Myometrial cell (primary cell): ENCODE measurements around a stretch of chr2.

DNA sequence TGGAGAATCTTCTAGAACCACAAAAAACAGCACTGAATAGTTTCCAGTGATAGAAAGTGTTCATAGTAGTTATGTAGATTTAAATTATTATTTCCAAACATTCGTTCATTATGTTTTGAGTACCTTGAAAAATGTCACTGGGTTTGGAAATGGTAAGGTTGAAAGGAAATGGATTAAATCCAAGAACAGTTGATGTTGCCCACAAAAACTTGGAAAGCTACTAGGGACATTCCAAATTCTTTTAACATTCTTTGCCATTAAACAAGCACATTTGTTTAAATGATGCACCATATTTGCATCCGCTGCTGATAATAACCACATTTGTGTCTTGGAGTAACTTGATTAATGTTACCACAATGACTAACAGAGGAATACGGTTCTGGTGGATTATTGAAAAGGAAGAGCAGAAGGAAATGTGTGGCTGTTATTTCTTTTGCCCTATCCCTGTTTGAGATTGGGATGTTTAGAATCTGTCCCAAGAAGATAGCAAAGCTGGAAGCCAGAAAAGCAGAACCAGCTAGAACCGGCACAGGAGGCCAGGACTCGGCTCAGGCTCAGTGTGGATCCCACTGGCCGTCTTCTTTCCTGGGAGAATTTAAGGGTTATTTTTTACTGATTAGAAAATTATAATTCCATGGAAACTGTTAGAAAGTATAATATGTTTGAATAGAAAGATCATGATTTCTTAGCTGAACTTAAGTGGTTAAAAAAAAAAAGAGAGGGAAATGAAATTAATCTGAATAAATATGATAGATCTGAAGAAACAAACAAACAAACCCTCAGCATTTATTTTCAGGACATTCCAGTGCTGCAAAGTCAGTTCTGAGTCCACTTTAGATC, 39.1 kb upstream of the RASGRP3 start:
- RAMPAGE, long total RNA, result no peak

GRCh38 chr2:33477283-33478095, 1.0 kb downstream of the RASGRP3 start:
- RAMPAGE, long total RNA, result no peak

- RAMPAGE, long total RNA, result no peak
Measured at GRCh38 chr2:34254381-34255047, 655.4 kb upstream of the FAM98A start.

DNA sequence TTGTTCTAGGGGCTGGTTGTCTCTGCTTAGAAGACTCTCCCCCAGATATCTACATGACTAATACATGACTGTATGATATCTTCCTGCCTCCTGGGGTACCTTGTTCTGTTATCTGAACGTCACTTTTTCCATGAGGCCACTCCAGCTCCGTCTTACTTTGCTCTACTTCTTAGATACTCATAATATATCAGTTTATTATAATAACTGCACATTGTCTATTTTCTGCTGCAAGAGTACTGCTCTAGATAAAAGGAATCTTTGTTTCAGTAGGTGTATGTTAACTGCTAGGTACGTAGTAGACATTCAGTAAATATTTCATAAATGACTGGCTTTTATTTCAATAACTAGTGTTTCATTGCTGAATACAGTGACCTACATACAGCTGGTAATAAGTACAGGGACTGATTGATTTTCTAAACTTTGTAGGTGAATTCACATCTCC, 791.7 kb upstream of the FAM98A start:
- RAMPAGE, long total RNA, result no peak

DNA sequence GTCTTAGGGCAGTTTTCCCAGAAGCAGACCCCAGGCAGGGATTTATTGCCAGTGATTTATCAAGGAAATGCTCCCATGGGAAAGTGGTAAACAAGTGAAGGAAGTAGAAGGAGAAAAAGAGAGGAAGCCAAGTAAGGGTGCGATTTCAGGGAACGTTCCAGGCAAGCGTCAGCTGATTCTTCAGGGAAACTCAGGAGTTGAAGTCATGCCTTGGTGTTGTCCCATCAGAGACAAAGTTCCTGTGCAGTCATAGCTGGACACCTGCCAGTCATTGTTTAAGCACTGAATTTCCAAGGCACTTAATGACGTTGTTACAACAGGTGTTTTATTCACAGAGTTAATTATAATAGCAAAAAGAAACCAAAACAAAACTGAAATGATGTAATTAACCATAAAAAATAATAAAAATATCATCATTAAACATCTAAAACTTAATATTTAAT, 381.8 kb upstream of the CRIM1 start:
- RAMPAGE, long total RNA, result no peak

GRCh38 chr2:36084685-36085214, 270.8 kb upstream of the CRIM1 start:
- RAMPAGE, long total RNA, result no peak

DNA sequence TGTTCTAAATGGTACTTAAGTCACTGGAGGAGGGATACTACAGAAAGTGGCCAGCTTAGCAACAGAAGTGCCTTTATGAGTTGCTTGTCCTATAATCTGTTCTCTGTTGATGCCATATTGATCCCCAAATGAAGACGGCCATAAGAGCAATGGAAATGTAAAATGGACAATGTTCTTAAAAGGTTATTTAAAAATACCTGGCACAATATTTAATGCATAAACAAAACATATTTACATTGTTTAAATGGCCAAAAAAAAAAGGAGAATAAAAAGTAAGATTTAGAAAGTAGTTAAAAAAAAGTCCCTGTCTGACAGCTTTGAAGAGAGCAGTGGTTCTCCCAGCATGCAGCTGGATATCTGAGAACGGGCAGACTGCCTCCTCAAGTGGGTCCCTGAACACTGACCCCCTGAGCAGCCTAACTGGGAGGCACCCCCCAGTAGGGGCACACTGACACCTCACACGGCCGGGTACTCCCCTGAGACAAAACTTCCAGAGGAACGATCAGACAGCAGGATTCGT, 258.2 kb upstream of the CRIM1 start:
- RAMPAGE, long total RNA, result no peak

DNA sequence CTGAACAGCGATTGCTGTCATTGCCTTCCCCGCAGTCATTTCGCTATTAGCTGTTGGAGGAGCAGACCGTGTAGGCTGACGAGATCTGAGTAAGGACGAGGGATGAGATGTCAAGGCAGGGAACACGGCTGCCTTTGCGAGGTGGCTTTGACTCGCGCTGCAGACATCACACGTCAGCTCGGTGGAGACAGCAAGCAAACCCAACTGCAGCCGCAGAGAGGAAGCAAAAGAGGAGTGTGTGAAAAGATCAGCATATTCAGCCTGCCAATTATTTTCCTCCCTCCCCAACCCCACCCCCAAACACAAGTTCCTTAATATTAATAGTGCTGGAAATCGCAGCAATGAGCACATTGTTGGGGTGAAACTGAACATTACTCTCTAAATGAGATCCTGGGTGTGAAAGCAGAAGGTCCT, 115.1 kb upstream of the CRIM1 start:
- RAMPAGE, long total RNA, result no peak

GRCh38 chr2:36364807-36365457, 9.4 kb downstream of the CRIM1 start:
- RAMPAGE, long total RNA, result no peak

GRCh38 chr2:36367228-36367825, 11.7 kb downstream of the CRIM1 start:
- RAMPAGE, long total RNA, result no peak

DNA sequence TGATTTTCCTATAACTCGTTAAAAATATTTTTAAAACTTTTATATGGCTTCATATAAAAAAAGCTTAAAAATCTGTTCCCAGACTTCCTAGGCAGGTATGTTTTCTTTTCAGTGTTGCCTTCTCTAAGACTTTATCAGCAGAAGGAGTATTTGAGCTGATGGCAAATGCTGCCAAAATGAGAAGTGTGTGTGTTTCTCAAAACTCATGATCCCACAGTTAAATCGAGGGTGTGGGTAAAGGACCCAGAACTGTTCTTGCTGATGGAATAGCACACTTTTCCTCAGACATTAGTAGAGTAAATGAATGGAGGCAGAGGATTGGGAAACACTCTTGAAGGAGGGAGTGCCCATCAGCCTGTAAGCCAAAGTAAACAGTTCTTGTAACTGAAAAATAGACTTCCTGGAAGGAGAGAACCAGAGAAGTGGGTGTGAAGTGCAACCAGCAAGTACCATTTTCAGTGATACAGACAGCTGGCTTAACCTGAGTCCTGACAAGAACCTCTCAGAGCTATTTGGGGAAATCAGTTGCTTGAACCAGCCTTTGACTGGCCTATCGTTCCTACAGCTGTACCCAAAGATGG, 17.5 kb downstream of the CRIM1 start:
- RAMPAGE, long total RNA, result no peak

- RAMPAGE, long total RNA, result no peak
Measured at GRCh38 chr2:36400140-36400733, 44.7 kb downstream of the CRIM1 start.

GRCh38 chr2:36433438-36434127, 78.0 kb downstream of the CRIM1 start:
- RAMPAGE, long total RNA, result no peak

DNA sequence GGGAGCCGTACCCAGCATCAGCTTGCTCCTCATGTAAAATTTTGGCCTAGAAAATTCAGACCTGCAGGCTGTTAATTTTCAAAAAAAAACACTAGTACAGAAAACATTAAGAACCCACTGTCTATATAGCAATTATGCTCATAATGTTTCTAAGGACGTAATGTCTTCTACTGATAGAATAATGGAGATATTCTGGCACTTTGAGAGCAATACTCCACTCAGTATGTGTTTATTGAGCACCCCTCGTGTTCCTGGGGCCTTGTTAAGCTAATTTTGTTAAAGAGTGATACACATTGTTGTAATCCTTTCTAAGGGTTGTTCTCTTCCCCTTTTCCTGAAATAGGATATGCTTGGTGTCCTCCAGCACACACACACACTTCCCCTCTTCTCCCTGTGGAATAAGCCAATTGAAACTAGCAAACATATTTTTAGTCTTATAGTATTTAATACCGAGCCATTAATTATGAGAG, 114.0 kb downstream of the CRIM1 start:
- RAMPAGE, long total RNA, result no peak

DNA sequence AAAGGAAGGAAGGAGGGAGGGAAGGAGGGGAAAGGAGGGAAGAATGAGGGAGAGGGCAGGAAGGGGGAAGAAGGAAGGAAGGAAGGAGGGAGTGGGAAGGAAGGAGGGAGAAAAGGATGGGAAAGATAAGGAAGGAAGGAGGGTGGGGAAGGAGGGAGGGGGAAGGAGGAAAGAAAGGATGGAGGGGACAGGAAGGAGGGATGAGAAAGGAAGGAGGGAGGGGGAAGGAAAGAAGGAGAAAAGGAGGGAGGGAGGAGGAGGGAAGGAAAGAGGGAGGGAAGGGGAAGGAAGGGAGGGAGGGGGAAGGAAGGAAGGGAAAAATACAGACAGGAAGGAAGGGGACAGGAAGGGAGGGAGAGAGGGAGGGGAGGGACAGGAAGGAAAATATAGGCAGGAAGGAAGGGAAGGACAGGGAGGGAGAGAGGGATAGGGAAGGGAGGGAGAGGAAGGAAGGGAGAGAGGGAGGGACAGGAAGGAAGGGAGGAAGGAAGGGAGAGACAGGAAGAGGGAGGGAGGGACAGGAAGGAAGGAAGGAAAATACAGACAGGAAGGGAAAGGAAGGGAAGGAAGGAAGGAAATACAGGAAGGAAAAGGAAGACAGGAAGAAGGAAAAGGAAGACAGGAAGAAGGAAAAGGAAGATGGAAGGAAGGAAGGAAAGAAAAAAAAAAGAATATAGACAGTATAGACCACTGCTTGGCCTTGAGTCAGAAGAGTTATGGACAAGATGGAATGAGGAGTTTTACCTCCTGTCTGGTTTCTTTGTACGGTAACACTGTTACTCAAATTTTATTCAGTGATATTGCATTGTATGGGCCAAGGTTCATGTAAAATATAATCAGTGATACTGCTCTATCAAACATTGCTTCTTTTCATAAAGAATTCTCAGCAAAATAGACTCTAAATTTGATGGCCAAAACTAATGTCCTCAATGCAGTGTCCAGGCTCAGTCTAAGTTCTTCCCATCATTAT, 63.6 kb downstream of the FEZ2 start:
- RAMPAGE, long total RNA, result no peak

DNA sequence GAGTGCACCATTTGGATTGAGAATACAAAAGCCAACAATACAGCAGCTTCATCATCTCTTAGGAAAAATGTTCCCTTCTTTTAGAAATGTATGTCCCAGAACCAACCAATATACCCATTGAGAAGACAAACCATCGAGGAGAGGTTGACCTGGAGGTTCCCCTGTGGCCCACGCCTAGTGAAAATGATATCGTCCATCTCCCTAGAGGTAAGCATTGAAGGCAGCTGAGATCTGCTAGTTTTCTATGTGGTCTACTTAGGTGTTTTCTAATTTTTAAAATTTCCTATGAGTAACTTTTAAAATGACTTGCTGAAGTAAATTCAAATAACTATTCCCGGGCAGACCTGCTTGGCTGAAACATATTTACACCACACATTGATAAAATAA, 53.7 kb downstream of the FEZ2 start:
- RAMPAGE, long total RNA, result no peak

DNA sequence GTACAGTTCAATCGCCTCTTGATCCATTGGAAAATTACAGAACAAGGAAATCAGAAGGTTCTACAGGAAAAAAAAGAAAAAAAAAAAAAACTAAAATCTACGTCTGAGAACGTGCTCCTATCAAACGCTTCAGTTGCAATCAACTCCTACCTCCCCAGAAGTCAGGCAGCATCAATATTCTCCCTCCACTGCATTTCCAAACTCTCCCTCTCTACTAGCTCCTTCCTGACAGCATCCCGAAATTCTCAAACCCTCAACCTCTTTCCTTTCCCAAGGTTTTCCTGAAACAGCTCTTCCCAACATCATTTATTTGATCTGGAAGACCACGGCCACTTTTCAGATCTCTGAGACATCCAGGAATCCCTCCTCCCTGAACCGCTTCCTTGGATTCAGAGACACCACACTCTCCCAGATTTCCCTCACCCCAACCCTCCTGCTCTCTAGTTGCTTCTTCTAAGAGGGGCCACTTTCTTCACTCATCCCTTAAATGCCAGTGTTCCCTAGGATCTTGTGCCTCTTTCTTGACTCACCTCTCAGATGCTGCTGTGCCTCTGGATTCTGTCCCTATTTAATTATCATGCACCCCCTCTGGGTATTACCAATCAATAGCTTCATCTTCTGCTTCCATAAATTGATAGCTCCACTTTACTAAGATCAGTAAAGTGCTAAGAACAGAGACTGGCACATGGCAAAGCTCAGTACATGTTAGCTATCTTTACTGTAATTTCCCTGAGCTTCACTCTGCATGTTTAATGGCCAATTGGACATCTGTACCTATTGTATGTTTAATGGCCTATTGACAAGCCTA, 34.3 kb downstream of the FEZ2 start:
- RAMPAGE, long total RNA, result no peak

DNA sequence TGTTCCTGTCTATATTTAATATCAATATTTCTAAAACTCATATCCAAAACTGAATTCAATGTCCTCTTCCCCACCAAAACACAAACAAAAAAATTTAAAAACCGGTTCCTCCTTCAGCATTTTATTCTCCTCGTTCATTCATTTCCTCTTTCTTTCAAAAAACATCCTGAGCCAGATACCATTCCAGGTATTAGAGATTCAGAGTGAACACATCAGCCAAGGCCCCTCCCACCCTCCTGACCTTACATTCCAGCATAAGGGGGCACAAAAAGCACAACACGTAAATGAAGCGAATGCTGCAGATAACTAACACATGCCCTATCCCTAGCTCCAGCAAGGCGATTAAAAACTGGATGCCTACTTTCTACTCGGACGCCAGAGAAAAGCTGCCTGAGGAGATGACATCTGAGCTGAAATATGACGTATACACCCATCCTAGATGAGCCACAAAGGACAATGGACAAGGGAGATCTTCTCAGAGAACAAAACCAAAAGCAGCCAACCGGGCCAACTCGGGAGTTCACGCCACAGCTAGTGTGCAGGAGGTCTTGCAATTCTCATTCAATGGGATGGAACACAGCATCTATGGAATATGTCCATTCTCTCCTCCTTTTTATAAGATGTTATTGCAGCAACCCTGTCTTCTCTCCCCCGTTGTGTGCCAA, 33.6 kb downstream of the FEZ2 start:
- RAMPAGE, long total RNA, result no peak

- RAMPAGE, long total RNA, result no peak
Measured at GRCh38 chr2:36655474-36656030, 41.0 kb upstream of the VIT start.

GRCh38 chr2:36902562-36902838, 63.8 kb downstream of the STRN start:
- RAMPAGE, long total RNA, result no peak